Metastatic Pancreatic Carcinoma in the Ovary (tissue), 1 donor: ENCODE results near the genes ADAMTS15 and OPCML.

GRCh38 chr11:130129931-130130393 is 29.6 kb upstream of the ST14 start:
- PRO-cap: no peak

DNA sequence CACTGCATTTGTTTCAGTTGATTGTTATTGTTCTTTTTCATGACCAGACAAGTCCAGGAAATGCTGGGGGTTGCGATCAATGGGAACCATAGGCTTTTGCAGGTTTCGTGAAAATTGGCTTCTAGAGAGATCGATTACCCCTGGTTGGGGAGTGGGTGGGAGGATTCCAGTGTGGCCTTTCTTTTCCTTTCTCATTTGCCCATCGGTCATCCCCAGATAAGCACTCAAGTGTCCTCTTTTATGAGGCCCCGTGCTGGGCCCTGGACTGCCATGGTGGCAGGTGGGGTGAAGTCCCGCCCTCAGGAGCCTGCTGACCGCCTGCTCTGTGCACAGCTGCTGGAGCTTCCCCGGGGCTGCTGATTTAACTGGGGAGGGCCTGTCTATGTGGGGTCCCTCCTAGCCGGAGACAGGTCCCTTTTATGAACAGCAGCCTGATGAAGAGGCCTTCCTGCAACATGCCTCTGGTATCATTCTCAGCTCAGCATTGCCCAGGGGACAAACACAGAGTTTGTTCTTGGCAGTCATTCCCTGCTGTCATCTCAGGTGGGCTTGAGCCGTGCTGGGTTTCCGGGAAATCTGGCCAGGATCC is 19.8 kb downstream of the ST14 start:
- PRO-cap: no peak

DNA sequence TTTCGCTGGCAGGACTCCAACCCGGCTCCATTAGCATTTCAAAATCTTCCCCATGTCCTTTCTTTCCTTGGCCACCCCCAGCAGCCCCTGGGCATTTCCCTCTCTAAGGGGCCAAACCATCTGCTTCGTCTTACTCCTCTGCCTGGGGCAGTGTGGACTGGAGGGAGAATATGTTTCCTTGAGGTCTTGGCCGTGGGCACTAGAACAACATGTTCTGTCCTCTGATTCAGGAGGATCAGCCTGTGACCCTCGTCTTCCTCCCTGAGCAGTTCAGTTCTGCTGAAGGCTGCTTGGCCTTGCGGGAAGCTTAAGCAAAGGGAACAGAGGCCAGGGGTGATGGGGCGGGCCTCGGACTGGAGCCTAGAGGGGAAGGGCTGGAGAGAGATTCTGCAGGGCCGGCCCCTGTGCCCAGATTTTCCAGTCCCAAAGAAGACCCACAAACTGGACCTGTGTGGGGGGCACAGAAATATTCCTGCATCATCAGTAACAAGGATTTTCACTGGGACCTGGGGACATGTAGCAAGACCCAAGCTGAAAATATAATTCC is 58.0 kb downstream of the ST14 start:
- PRO-cap: no peak

DNA sequence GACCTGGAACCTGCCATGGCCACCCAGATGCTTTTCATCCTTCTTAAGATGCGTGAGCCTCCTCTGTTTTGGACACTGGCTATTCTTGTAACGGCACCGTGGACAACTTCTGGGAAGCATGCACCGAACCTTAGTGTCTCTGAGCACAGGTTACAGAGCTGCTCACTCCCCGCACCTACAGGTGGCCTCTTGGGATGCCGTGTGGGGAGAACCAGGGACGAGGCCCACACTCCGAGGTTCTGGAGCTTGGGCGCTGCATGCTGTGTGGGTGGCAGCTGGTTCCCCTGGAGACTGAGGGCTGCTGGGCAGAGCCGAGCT is 60.6 kb downstream of the ST14 start:
- PRO-cap: no peak

GRCh38 chr11:130318009-130318527 is 3.4 kb upstream of the ZBTB44 start:
- PRO-cap: no peak

DNA sequence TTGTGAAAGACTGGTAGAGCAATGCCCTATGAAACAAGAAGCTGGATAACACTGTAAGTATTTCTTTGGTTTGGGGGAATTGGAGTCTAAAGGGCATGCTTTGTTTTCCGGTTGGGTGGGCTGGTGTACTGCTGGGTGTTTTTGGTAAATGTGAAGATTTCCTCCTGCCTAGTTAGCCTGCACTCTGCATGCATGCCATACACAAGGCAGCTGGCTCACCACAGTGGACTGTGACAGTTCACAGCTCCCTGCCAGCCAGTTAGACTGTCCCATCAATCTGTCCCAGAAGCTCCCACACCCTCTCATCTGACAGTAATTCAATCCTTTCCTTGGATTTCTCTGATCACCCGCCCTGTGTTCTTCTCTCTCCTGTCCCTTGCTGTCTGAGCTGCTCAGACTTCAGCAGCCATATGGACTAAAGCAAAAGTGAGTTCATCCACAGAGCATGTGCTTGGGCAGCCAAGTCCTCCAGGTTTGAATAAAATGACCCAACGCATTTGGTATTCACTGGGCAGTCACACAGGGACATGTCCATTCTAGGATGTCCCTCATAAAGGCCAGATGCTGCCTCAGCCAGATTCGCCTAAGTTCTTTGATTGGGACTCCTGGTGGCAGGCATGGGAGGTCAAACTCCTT is 54.4 kb upstream of the ZBTB44 start:
- PRO-cap: no peak

GRCh38 chr11:130447979-130449255 is at the start of gene ADAMTS15:
Gene ADAMTS15 (plus strand): TSS chr11:130448645.
- PRO-cap: bidirectional peak, plus-strand start at chr11:130448645, minus-strand start at chr11:130448410

- PRO-cap: no peak
These were observed 29.4 kb downstream of the ADAMTS15 start for GRCh38 chr11:130477872-130478141.

DNA sequence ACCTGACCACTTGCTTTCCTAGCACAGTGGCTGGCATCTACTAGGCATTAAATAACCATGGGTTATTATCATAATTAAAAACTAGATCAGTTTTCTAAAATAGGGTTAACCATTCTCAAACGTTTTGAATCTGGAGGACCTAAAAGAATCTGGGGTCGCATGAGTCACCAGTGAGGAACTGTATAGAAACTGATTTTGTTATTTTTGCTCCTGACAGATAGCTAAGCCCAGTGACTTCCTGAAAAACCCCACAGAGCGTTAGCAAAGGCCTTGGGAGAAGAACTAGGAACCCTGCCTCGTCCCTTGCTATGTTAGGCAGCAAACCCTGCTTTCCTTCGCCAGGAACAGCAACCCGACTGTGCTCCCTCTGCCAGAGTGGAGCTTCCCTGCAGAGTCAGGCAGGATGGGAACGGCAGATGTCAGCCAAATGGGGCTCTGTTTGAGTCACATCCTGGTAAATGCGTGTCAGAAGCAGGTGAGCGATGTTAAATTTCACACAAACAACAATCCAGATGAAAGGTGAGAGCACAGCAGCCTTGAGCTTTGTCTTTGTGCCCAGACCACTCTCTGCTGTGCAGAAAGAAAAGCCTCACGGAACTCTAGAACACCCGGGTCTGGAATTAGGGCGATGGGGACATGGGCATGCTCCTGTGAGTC is 186.5 kb downstream of the ADAMTS15 start:
- PRO-cap: no peak

DNA sequence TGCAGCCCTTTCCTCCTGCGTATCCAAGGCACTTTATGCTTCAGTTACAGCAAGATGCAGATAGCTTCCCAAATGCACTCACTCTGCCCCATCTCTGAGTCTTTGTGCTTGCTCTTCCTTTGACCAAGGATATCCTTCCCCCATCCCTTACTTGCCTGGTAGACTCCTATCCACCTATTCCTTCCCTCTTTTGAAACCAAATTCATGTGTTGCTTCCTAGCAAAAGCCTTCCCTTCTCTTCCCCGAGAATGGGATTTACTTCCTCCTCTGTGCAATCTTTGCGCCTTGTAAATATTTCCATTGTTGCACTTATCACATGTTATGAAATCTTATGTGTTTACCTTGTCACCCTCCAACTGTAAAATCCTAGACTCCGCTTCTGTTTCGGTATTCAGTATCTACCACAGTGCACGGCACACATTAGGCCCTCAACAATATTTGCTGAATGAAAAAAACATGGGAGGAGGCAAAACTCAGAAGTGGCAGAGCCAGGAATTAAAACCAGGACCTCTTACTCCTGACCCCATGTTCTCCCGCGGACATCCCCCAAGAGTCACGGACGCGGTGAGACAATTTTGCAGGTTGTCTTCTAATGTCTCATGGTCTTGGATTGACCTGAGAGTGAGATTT is 197.1 kb downstream of the ADAMTS15 start:
- PRO-cap: no peak

DNA sequence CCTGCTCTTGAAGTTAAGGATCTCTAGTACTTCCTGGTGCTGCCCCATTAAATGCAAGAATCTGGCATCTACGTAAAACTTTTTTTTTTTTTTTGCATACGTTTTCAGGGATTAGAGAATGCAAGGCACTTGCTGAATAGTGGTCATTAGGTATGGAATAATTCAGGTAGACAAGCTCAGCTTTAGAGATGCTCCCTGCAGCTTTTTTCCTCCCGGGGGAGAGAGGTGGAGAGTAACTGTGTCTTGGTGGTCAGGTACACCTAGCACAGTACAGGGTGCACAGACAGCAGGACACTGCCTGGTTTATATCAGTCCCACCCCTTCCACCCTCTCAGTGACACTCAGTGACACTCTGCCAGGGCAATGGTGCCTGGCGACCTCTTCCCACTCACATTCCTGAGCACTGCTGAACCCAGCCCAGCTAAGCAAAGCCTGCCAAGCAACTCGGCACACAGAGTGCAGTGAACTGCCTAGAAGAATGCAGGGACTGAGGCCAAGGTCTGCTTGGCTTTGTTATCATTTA is 205.3 kb downstream of the ADAMTS15 start:
- PRO-cap: no peak

- PRO-cap: no peak
These were observed 223.9 kb downstream of the ADAMTS15 start for GRCh38 chr11:130672281-130672866.

- PRO-cap: no peak
These were observed 229.1 kb downstream of the ADAMTS15 start for GRCh38 chr11:130677395-130678079.

- PRO-cap: no peak
These were observed 142.9 kb downstream of the SNX19 start for GRCh38 chr11:130773391-130773833.

DNA sequence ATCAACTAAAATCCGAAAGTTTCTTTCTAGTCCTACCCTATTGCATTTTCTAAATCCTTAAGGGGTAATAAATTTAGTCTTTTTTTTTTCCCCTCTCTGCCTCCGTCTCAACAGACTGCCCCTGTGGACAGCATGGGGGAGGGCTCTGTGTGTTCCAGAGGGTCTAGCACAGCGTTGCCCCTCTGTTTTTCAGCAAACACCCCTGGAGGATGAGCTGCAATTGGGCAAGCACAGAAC is 79.9 kb upstream of the NTM start:
- PRO-cap: no peak

DNA sequence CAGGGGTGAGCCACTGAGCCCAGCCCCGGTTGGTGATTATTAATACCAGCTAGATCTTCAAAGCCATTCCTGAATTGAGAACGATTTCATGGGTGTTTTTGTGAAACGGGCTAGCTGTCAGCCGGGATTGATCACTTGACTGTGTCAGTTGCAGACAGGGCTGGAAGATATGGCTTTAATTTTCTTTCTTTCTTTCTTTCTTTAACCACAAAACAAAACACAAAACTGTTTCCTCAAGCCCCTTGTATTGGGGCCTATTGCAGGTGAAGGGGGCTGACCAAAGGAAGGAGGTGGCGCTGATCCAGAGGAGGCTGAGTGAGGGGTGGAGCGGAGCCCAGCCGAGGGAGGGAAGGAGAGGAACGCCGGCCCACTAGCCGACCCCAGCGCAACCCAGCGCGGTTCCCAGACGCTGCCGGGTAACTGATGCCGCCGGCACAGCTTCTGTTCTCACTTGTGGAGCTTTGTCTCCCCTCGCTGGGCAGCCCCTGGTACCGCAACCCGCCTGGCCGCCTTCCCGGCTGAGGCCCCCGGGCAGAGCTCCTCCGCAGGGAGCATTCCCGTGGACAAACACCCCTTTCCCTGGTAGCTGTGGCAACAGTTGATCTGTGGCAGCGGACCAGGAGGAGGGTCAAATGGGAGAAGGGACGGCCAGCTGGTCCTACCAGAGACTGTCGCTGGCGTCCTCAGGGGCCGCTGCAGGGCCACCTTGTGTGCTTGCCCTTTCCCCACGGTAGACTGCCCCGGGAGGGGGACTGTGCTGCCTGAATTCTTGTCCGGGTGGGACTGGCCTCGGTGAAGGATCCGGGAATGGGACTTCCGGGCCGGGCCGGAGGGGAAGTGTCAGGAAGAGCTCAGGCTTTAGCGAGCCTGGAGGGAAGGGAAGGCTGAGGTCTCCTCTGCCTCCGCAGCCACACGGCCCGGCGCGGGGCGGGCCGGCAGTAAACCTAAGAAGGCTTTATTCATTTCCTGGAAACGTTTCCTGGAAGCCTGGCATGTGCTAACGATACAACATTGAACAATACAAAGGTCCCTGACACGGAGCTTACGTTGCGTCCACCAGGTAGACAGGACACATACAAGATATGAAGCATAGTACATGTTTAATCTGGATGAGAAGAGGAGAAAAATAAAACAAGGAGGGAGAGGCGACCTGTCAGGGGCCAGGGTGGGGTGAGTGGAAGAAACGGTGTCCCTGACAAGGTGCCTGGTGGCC is 468.1 kb downstream of the OPCML start:
- PRO-cap: unidirectional peak, plus-strand start at position 405 of the sequence; bidirectional peak, plus-strand start at position 861 of the sequence, minus-strand start at position 737 of the sequence

GRCh38 chr11:133532061-133532830 is at the start of gene OPCML:
Gene OPCML (minus strand): TSS chr11:133532501.
- PRO-cap: no peak

GRCh38 chr11:134102402-134103119 is 33.7 kb downstream of the JAM3 start:
- PRO-cap: no peak

DNA sequence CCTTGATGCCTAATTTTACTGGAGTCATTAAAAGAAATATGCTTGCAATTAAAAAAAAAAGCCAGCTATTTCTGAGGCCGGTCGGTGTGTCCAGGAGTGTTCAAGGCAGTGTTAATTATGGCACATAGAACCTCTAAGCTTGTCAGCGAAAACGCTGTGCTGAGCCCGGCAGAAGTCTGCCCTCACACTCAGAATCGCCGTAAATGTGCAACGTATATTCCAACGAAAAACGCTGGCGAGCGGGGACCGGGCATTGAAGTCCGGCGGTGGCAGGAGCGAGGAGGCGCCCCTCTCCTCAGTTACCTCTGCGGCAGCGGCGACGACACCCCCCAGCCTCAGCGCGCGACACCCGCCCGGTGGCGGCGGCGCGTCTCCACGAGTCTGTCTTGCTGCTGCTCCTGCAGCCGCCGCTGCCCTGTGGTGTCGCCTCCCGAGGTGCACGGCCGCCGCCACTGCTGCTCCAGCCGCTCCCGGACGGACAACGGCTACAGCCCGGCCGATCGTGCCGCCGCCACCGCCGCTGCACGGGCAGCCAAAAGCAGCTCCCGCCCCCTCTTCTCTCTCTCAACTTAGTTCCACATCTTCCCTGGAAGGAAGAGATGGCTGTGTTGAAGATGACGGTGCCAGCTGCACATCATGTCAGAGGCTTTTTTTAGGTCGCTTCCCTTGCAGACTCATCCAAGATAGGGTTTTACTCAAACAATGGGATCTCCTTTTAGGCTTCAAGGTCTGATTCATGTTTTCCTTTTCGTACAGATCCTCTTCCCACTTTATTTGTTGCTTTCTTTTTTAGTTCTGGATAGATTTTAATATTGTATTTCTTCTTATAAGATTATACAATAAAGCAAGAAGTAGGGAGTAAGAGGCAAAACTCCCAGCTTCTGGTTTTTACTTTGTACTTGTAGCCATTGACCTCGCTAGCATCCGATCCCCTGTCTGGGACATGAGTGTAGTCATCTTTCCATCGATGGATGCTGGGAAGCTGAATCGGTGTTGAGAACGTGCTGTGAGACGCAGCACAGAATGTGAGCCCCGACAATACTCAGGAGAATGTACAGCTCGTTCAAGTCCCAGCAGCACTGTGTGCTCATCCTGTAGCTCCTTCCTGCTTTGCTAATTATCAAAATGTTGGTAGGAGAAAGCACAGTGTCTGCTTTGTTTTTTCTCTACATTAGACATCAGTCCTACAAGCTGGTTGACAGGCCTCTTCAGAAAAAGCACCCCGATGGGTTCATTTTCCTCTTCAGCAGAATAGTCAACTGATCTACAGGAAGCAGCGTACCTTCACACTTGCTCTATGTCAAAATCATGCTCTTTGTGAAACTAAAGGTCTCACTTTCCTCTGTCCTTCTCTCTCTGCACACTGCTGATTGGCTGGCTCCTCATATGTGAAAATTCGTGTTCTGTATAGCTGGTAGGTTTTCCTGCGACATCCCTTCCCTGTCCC is 56.3 kb downstream of the JAM3 start:
- PRO-cap: bidirectional peak, plus-strand start at position 413 of the sequence, minus-strand start at position 383 of the sequence

DNA sequence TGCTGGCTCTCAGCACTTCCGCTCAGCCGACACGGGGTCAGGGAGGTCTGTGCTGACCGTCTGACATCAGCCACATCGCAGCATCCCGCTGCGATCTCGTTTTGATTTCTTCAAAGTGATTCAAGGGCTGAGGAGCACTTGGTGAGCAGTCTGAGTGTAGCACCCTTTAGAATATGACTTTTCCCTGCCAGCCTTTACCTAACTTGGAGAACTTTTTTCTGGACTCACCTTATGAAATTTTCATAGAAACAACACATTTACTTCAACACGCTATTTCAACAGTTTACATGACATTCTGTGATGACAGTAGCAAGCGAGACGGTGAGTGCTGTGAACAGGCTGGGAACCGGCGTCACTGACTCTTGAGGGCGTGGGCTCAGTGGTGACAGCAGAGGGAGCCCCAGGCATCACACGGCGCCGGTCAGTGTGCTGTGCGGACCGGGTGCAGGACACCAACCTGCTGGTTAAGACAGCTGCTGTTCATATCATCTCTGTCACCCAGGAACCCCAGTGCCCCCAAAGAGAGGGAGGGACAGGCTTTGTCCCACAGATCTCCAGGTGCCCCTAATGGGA is 18.6 kb downstream of the B3GAT1 start:
- PRO-cap: no peak